Skin of body (tissue), 2 donors: ENCODE measurements around a stretch of chr17.

DNA sequence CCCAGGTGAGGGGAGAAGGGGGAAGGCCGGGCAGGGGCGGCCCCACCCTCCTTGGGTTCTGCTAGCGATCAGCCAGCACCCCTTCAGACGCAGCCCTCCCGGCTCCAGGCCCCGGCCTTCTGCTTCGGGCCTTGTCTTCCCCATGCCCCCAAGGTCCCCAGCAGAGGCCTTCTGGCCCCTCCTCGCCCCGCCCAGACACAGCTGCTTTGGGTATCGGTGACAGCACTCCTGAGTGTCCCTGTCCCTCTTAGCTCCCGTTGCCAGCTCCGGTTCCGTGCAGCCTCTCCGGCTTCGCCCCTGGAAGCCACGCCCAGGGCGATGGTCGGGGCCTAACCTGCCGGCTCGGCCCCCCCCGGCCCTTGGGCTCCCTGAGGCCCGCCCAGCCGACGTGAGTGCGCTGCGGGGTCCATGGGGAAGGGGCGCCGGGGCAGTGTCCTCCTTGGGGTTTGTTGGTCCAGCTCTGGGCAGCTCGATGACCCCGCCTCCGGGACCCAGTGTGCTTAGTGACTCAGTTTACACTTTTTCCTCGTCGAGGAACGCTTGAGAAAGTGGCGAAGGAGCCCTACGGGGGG is 50.5 kb upstream of the AMZ2 start:
- RAMPAGE, long total RNA, result no peak

- RAMPAGE, long total RNA, result no peak
Measured at GRCh38 chr17:68199315-68199676, 48.5 kb upstream of the AMZ2 start.

- RAMPAGE, long total RNA, result no peak
Measured at GRCh38 chr17:68258890-68259590, 11.2 kb downstream of the AMZ2 start.

- RAMPAGE, long total RNA, result no peak
Measured at GRCh38 chr17:68267642-68268361, 20.0 kb downstream of the AMZ2 start.

GRCh38 chr17:68301248-68302040 is 10.1 kb downstream of the ARSG start:
- RAMPAGE, long total RNA, result no peak

DNA sequence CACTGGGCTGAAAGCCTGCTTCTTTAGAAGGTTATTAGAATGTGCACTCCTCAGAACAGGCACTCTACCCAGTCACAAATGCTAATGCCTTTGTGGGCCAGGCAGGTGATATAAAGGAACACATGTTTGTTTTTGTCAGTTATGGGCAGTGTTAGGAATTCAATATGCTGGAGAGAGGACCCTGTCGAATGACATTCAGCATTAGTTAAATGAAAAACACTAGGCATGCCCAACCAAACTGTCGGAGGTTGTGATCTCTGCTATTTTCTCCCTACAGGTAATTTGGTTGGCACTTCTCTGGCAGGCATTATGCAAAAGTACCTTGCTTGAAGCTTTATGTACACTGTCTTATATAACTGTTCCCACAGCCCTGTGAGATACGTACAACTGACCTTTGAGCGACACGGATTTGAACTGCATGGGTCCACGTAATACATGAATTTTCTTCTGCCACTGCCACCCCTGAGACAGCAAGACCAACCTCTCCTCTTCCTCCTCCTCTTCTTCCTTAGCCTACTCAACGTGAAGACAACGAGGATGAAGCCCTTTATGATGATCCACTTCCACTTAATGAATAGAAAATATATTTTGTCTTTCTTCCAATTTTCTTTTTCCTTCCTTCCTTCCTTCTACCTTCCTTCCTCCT is 77.6 kb downstream of the WIPI1 start:
- RAMPAGE, long total RNA, result no peak

DNA sequence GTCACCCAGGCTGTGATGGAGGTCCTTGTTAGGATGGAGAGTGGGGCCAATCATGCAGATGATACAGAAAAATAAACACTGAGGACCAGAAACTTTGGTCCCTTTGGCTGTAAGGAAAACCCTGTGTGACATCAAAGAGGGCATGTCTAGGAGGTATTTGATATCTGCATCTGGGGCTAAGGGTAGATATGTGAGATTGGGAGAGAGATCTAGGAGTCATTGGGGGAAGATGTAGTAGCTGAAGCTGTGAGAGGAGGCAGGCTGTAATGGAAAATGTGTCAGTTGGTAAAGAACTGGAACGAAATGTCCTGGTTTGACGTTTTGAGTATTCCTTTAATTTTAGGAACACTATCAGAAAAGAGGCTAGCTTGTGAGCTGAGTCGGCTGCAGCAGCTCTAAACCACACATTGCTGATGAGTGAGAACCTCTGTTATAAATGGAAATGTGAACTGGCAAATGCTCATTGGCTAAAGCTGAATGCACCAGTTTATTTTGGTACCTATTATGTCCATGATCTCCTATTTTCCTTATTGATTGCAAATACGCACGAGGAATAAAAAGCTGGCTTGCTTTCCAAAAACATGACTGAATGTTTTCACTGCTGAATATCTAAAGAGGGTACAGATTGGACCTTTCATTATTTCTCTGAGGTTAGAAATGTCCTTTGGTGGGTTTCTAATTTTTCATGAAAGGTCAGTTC is 11.0 kb upstream of the WIPI1 start:
- RAMPAGE, long total RNA, result no peak

DNA sequence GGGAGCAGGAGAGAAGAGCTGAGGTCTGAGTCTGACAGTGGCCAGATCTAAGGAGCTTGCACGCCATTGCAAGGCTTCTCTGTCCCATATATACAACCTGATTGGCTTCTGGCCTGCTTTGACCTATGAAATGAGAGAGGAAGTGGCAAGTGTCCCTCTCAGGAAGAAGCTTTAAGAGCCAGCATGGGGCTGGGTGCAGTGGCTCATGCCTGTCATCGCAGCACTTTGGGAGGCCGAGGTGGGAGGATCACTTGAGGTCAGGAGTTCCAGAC is 24.0 kb upstream of the PRKAR1A start:
- RAMPAGE, long total RNA, result no peak

- RAMPAGE, long total RNA, result no peak
Measured at GRCh38 chr17:68498428-68499176, 13.6 kb upstream of the PRKAR1A start.

- RAMPAGE, long total RNA, result no peak
Measured at GRCh38 chr17:68539259-68540007, 27.2 kb downstream of the PRKAR1A start.

DNA sequence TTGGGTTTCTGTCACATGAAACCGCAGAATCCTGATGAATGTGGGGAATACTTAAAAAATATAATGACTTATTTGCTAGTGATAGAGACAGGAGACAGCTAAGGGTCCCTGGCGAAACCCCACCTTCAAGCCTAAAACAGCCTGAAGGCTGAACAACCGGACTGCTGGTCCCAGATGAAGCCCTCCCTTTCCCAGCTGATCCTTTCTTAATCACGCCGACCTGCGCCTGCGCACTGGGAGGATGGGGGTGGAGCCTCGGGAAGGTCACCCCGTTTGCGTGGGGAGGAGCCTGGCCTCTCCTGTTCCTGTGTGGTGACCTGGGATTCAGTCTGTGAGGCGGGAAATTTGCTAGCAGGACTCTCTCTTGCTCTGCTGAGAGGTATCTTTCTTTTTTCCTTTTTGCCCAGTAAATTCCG is 9.7 kb downstream of the FAM20A start:
- RAMPAGE, long total RNA, result no peak

DNA sequence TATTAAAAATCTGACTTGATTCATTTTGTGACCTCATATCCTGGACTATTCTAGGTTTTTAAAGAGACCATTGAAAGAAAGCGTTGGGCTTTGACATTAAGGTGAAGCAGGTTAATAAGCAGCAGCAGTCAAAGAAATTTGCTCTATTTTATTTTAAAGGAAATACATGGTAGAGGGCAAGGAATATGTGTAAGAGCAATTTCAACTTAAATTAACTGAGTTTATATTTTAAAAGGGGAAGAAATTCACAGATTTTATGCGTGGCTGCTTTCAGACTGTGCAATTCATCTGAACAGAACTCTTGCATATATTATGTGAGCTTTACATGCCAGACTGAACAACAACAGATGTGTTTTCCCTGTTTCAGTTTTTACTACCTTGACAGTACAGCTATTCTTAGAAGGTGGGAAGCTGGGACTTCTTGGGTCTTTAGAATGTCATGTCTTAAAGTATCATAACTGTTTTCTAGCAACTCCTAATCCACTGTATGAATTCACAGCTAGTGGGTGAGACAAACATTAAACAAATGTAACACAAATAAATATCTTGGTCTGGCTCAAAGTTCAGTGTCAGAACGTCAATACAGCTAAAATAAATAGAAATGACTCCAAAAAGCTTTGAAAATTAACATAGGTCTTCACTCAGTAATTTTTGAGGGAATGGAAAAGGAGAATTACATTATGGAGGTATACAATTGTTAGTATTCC is 10.5 kb upstream of the FAM20A start:
- RAMPAGE, long total RNA, result no peak

DNA sequence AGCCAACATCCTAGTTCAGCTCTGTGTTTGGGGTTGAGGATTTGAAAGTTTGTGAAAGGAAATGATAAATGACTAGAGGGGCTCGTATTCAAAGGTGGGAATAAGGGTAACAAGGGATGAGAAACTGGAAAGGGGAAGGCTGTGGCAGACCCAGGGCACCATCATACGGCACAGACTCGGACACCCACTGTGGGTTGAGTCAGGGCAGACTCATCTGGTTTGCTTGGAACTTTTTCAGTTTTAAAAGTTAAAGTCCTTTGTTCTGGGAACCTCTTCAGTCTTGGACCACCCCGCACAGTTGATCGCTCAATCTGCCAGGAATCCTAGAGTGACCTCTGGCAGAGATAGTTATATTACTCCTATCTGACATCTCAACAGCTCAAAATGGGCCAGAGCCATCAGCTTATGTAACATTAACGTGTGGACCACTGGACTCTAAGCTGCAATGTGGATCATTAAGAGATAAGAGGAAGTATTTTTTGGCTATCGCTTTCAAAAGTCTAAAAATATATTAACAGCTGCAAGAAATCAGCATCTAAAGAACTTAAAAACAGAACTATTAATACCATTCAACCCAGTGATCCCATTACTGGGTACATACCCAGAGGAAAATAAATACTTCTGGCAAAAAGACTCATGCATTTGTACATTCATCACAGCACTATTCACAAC is 164.2 kb downstream of the ABCA8 start:
- RAMPAGE, long total RNA, result no peak

- RAMPAGE, long total RNA, result no peak
Measured at GRCh38 chr17:68824002-68824460, 131.2 kb downstream of the ABCA8 start.

DNA sequence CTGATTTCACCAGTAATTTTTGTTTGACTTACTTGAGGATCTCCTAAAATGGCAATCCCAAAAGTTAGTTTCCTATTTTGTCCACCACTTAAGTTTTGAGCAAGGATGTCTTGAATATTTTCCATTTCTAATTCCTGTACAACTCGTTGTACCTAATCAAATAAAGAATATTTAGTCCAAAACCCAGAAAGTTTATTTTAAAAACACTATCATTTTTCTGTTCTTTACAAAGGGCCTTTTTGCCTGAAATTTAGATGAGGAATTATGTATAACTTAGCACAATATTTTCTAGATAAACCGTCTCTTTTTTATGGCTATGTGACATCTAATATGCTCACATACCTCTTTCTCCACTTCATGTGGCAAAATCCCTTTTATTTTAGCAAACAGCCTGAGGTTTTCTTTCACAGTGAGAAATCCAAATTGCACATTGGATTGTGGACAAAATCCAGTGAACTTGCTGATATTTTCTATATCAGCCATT is 33.4 kb downstream of the ABCA9 start:
- RAMPAGE, long total RNA, result no peak

GRCh38 chr17:69090824-69091374 is 30.2 kb upstream of the ABCA9 start:
- RAMPAGE, long total RNA, result no peak

DNA sequence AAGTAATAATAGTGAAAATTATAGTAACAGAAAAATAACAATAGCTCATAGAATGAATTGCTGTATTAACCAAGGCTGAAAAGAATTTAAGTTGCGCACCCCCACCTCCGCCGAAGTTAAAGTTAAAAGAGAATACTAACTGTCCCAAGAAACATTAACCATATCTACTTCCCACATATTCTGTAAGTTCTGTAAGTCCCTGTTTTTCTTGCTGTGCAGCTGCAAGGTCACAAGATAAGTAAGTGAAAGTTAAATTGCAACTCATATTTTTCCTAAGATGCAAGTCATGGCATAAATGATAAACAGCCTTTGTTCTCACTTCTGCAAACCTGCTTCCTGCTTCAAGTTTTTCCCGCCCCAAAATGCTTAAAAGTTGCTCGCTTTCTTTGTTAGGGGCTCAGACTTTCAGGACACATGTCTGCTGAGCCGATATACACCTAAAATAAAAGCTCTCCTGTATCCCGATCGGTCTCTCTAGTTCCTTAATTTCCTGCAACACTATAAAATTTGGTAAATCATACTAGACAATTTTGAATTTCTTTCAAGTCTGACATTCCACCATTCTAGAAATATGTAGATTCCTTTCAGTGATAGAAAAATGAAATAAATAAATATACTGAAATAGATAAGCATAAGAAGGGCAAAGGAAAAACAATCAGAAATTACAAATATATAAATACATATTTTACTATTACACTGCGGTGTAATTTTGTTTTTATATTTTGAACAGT is 32.7 kb upstream of the ABCA9 start:
- RAMPAGE, long total RNA, result no peak

GRCh38 chr17:69576819-69577550 is 162.5 kb downstream of the MAP2K6 start:
- RAMPAGE, long total RNA, result no peak

DNA sequence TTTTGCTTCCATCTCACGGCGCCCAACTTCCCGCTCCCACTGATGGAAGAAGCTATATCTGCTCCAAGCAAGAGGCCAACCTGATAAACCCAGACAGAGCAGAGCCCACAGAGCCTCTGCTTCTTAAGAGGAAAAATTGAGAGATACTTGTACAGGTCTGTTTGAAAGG is 167.5 kb upstream of the KCNJ16 start:
- RAMPAGE, long total RNA, result no peak

GRCh38 chr17:72110528-72111074 is 10.2 kb upstream of the SOX9 start:
- RAMPAGE, long total RNA, result no peak